Cardiac ventricle fibroblast (primary cell): ENCODE data around the genes DRD2 and HTR3A.

GRCh38 chr11:113474696-113475508, at the start of gene DRD2:
Gene DRD2, minus strand, starts transcription at chr11:113475398.
- RAMPAGE, long total RNA = no peak

DNA sequence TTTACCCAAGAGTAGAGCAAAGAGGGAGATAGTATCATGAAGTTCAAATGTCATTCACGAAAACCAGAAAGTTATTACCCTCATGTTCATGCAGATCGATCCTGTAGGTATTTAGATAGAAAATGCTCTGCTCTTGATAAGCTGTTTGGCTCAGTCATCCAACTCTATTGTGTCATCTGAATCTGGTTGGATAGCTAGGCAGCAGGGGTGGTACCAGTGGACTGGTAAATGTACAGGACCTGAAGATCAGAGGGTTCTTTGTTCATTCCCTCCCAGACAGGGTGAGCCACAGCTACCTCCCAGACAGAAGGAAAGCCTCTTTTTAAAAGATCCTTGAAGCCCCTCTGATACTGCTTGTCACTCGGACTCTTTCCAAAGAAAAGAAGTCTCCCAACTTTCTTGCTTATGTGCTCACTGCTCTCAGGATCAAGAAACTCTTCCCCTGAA, 29.9 kb upstream of the DRD2 start:
- RAMPAGE, long total RNA = no peak

DNA sequence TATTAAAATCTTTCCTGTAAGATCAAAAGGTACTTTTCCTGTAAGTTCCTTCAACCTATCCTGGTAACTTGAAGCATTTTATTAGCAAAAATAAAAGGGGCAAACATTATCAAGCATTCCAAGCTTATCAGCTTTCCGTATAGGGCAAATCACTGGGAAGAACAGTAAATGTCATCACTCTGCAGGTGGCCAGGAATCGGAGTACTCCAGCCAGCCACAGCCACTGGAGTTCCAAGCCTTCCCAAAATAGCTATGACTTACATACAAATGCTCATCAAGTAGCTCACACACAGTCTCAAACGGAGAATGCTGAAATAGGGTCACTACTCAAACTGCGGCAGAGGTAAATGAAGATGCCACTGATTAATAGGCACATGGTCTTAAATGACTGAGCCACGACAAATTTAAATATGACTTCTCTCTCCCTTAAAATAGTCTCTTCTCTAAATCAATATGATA, 2.2 kb downstream of the USP28 start:
- RAMPAGE, long total RNA = no peak

GRCh38 chr11:113974473-113975682, at the start of gene HTR3A:
Gene HTR3A, plus strand, starts transcription at chr11:113975108.
- RAMPAGE, long total RNA = no peak

- RAMPAGE, long total RNA = no peak
Observed at GRCh38 chr11:114052137-114052604, 7.3 kb upstream of the ZBTB16 start.

GRCh38 chr11:114063058-114063747, 3.7 kb downstream of the ZBTB16 start:
- RAMPAGE, long total RNA = no peak

DNA sequence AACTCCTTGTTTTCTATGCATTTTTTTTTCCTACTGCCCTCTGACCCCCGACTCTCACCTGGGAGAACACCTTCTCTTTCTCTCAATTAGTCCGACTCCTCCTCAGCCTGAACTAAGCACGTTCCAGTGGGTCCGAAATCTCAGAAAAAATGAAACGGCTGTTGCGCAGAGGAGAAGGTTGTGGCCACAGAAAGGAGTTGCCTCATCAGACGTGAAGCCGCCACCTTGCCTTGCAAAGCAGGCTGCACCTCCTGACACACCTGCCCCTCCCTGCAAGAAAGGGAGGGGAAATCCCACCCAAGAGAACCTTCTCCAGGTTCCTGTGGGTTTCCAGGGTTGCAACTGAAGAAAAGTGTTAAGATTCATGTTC, 17.9 kb downstream of the ZBTB16 start:
- RAMPAGE, long total RNA = no peak

DNA sequence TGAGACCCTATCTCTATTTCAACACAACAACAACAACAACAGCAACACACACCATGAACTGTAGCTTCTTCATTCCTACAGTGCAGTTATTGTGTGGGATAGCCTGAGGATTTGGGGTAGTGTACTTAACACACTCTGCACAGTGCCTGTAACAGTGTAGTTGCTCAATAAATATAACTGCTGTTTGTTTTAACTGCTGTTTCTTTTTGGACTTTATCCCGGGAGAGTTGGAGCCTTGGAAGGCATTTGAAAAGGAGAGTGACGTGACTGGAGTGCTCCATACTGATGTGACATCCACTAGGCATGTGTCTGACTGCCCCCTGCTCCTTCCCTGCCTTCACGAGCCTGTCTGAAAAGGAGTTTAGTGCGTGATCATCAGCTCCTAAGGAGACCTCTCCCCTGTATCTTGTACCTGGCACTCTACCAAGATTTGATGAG, 22.8 kb downstream of the ZBTB16 start:
- RAMPAGE, long total RNA = no peak

DNA sequence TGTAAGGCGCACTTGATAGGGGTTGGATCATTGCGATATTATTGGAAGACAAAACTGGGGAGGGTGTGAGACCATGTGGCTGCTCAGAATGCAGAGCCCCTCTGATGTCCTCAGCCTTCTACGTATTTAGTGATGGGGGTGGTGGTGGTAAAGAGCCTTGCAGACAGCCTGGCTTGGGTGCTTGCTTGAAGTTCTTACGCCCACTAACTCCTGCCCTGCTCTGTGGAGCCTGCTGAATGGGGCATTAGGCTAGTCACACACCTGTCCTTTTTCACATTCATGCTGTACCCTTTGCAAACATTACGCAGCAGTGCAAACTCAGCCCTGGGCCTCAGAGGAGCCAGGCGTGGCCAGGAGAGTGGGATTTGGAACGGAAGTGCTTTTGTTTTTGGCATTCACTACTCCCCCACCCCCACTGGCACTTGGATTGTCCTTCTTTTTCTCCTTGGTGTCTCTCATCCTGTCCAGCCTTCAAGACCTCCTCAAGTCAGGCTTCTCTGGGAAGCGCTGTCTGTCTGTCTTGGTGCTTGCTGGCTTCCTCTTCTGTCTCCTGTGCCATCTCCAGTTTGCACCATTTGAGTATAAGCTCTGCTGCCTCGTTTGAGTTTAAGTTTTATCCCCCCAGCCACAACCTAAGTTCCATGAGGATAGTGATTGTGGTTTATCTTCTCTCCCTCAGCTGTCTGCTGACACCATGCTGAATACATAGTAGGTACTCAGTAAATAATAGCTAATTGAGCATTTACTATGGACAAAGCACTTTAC, 26.5 kb downstream of the ZBTB16 start:
- RAMPAGE, long total RNA = no peak

DNA sequence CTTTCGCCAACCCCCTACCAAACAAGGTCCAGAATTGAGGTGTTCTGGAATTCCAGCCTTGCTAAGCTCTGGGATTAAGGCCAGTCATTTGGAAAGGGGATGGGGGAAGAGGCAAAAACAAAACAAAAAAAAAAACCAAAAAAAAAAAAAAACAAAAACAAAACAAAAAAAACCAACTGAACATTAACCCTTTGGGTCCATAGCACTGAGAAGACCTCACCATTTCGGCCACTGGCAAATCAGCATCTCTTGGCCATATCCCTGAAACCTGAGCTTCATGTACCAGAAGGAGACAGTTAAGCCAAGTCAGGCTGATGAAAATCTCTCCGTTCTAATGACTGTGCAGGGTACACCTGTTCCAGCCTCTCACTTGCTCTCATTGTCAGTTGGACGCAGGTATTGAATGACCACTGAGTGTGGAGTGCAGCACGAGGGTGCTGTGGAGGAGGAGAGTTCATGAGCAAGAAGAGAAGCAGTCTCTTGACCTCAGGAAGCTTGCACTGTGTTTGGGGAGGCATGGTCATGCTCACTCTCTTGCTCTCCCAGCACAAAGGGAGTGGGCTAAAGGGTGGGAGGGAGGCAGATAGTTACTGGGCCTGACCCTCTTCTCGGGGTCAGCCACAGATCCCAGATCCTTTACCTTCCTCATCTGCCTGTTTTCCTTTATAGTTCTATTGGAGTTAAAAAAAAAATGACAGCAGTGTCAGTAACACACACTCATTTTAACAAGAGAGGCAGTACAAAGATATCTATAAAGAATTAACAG, 65.1 kb downstream of the ZBTB16 start:
- RAMPAGE, long total RNA = no peak

GRCh38 chr11:114133886-114134343, 74.4 kb downstream of the ZBTB16 start:
- RAMPAGE, long total RNA = no peak

GRCh38 chr11:114166703-114167507, 107.4 kb downstream of the ZBTB16 start:
- RAMPAGE, long total RNA = no peak

DNA sequence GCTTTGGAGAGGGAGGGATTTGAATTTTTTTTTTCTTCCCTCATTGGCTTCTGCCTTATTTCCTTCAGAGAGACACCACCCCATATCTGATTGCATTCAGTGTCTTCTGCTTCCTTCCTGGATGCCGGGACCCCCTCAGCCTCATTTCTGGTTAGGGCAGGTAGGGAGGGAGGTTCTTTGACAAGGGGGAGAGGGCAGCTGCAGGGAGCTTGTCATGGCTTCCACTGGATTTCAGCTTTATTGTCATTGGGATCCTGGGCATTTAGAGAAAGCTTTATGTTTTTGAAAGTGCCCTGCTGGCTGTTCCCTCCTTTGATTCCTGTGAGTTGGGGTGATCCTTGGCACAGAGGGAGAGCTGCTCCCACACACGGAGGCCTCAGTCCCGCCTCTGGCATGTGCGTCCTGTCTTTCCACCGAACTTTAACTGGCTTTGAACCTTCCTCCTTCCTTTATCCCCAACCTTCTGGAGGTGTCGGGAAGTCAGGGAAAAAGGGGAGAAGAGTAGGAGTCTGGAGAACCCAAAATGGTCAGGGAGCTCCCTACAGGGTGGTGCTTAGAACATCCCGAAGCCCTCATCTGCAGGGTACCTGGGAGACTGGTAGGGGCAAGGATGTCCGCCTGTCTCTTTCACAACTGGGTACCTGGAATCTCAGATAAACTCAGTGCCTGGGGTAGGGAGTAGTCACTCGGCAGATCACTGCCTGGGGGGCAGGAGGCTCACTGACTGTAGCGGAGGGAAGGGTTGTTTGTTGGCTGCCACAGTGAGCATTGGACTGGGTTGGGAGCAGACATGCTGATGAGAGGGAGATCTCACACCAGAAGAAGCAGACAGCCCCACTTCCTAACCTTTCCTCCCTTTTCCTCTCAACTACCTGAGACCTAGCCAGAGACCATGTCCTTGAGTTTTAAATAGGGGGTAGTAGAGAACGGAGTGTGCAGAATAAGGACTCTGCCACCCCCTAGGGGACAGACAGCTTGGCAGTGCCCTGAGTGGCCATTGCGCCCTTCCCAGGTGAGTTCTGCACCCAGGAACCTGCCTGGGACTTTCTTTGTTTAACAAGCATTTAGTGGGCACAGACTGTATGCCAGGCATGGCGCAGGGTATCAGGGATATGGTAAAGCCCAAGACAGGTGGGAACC, 116.1 kb upstream of the NNMT start:
- RAMPAGE, long total RNA = no peak

GRCh38 chr11:114209757-114210628, 86.2 kb upstream of the NNMT start:
- RAMPAGE, long total RNA = no peak

DNA sequence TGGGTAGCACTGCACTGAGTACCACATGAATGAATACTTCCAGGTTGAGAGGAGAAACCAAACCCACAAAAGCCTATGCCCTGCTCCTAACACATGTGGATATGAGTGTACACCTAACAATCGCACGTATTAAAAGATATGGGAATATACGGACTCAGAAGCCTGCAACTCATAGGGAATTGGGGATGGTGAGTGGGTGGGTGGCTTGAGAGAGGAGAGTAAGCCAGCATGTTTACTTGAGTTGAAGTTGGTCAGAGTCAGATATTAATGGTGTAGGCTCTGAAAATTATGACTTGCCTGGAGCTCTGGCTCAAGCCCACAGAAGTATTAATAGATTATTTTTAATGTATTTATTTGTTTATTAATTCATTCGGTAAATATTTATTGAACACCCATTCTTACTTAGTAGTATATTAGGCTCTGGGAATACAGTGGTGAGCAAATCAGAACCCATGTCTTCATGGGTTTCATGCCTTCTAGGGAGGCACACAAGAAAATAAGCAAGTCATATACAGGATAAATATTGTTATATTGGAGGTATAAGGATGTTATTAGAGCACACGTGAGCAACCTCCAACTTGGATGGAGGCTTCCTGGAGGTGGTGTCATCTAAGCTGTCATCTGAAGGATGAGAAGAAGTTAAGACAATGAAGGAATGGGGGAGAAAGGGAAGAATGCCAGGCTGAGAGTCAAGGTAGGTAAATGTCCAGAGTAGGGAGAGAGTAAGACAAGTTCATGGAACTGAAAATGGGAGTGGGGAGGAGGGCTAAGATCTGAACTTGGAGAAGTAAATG, 72.8 kb upstream of the NNMT start:
- RAMPAGE, long total RNA = no peak

DNA sequence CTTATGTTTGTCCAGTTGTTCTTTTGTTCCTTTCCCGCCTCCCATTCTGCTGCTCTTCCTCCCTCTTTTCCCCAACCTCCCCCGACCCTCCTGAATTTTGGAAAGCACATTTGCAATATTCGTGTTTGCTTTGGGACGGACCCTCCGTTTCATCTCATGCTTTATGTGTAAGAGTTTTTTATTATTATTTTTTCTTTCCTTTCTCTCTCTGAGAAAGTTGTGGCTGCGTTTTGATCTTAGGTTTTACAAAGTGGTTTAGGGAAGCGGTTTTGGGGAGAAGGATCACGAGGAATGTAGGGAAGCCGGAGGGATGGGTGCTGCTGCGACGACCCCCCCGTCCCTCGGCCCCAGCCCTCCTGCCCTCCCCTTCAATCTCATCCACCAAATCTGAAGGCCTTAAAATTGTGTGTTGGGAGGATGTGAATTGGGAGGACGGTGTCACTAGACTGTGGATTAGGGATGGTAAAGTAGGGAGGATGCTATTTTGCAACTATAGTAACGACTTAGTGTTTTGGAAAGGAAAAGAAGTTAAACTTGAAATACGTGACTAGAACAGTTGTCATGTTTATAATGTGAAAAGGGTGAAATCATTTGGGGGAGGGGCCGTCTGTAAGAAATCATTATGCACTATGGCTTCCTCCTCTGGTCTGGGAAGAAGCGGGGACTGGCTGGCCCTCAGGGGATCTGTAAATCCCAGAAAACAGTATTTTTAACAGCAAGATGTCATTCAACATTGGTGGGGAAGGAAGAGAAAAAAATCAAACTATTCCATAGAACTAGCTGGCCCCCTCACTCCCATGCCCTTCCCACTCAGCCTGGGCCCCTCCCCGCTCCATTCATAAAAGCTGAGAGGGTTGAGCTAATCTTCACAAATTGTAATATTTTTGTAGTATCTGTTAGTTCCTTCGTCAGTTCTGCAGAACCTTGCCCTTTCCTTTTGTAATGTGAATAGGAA, 43.5 kb upstream of the NNMT start:
- RAMPAGE, long total RNA = no peak

DNA sequence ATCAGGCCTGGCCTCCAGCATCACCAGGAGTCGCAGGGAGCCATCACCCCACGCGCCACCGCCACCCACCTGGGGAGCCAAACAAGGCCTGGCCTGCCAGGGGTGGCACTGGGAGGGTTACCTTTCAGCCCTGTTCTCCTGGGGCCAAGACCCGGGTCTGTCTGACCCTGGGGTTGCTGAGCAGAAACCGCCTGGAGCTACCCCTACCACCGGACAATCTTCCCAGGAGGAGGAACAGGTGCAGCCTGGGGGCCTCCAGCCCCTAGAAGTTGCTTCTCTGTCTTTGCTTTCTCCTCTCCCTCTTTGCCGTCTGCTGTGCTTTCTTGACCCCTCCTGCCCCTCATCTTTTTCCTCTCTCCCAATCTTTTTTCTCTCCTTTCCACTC, 39.2 kb upstream of the NNMT start:
- RAMPAGE, long total RNA = no peak

GRCh38 chr11:114274616-114275056, 21.6 kb upstream of the NNMT start:
- RAMPAGE, long total RNA = no peak

DNA sequence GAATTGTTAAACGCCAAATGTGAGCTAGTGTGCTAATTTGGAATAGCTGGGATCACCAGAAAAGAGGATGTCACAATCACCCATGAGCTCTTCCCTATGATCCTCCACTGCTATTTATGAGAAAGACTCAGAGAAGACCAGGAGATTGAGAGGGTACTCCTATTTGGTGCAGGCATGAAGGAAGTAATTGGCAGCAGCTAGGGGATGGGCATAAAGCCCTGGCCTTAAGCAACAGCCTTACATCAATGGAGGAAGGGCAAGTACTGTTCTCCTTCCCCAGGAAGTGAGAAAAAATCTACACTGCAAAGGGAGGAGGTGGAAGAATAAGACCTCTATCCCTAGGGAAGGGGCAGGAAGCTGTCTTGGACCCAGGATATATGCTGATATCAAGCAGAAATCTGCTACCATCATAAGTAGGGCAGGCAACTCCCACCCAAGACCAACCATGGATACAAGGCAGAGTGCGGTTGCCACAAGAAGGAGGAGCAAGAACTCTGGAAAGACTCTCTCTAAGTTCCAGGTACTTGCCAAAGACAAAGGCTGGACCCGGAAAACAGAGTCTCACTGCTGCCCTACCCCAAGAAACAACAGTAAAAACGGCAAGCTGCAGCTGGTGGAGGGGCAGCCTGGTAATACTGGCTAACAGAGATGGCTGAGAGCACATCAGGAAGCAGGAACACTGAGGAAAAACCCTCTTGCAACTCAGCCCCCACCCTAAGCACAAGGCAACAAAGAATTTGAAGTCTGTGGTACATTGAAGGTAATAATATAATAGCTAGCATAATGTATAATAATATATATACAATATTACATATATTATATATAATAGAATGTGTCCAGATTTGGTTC, 27.8 kb upstream of the NXPE2 start:
- RAMPAGE, long total RNA = no peak

DNA sequence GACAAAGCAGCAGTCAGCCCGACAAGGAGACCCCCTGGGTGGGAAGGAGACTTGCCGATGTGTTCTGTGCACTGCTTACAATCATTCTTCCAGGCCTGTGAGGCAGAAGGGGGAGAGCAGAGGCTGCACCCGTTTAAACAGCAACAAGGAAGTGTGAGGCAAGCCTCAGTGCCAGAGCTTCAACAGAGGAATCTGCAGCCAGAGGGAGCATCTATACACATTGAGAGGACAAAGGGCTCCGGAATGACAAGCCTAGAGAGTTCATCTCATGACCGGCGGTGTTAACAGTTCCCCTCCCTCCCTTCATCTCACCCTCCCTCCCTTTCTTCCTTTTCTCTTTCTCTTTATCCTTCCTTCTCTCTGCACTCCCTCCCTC, 121.2 kb downstream of the NXPE2 start:
- RAMPAGE, long total RNA = no peak